ENCODE measurements around a stretch of chr2.

GRCh38 chr2:120740782-120741238 lies 5.1 kb downstream of the GLI2 start:
- RRBS, result no CpG with 5 or more reads among the region's 15 CpGs

DNA sequence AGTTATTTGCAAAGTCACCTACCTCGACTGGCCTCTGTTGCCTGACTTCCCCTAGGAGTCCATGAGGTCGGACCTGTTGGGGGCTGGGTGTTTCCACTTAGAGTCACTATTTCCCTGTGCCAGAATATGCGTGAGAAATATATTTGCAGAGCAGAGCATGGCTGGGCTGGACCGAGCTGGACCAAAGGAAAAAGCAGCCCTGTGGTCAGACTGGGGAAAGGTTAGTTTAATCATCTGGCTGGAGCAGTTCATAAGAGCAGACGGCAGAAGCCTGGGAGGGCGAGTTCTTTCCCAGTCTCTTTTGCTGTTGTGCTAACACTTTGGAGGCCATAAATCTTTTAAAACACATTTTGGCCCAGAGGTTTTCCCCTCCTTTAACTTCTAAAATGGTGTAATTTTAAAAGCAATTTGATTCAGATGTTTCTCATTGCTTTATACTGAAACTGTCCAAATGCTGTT lies 66.5 kb downstream of the GLI2 start:
- RRBS, result no CpG with 5 or more reads among the region's 6 CpGs

DNA sequence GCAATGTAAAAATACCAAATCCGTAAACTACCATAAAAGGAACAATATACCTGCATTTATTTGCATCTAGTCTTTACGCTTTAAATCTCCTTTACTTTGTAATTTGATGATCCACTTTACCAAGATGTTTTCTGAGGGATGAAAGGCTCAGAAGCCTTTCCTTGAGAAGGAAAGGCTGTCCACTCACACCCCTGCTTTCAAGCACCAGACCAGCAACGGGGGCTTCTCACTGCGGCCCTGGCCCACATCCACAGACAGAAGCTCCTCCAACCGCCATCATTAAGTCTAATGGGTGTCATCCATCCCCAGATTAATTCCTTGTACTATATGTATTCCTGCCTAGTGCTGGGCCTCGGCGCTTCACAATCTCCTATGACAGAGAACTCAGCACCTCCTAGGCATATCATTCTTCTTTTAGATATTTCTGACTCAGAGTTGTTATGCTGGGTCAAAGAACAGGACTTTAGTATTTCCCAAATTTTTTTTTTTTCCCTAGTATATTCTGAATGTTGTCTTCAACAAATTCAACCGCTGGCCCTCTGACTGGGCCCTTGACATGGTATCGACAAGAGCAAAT lies 83.1 kb upstream of the TFCP2L1 start:
- RRBS, result no CpG with 5 or more reads among the region's 9 CpGs

DNA sequence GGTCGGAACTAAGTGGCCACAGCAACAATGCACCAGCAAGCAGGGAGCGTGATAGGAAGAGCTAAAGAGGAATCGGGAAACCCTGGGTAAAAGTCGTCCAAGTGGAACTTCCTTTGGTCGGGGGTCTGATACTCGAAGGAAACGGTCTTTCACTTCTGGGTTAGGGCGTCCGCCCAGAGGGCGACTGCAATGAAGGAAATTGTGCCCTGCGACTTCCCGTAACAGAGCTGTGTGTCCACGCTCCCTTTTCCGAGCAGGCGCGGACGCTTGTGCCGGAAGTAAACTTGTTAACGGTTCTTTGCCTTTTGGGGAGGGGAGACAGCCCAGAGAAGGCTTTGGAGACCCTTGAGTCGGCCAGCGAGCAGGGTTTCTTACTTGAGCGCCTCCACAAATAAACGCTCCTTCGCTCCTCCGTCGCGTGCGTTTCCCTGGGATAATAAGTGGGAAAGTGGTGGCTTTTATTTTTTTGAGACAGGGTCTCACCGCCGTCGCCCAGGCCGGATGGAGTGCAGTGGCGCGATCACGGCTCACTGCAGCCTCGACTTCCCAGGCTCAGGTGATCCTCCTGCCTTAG lies 651 bp upstream of the CLASP1 start:
- RRBS, result no CpG with 5 or more reads among the region's 36 CpGs

GRCh38 chr2:126665808-126666200 lies 9.8 kb downstream of the GYPC start:
- RRBS, result no CpG with 5 or more reads among the region's 7 CpGs

DNA sequence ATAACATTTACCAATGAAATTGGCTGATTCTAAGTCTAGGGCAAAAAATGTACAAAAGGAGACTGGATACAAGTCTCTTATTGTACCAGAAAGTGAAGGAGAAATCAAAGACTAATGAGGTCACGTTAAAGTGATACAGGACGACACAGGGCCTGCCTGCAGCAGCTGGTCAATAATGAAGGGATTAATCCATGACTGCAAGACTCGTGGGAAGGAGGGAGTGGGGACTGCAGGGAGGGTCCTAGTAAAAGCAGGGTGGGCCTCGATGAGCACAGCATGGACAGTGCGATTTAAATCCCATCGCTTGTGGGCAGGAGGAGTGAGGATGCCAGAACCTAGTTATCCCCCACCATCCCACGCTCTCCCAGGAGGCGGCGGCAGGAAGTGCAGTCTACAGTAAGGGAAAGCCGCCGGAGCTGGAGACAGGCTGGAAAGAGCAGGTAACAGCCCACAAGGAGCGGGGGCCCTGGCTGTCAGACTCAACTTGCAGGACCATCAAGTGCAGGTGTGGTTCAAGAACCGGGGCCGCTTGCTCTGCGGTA lies 82.4 kb downstream of the BIN1 start:
- RRBS, result 4% methylated on average over 4 of the region's 15 CpGs

- RRBS, result 79% methylated on average over 11 of the region's 20 CpGs
These were observed 54.7 kb downstream of the BIN1 start for GRCh38 chr2:127052165-127052733.

DNA sequence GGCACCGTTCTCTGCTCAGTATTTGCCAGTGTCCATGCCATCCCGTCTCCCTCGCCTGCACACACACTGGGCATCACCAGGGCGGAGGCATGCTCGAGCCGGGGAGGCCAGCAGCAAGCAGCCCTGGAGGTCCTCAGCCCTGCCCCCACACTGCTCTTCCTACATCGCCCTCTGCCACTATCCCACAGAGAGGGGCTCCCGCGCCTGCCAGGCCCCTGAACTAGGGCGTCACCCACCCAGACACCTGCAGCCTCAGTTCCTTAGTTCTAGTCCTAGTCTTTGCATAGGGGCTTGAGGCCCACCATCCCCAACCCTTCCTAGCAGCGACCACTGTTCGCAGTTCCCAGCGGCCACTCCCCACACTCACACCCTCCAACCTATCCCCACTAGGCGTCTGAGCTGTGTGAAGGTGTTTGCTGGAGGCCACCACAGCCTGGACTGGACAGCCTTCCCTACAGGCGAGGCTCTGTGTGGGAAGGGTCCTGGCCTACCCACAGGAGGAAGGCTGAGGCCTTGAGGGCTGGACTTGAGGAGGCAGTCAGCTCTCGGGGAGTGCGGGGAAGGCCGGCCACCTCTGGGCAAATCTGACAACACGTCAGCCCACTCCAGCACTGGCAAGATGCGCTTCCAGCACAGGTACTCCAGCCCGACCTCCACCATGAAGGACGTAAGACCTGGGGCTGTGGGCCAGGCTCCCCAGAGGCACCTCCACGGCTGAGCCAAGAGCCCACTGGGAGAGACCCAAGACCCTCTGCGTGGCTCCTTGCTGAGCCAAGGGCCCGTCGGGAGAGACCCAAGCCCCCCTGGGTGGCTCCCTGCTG lies 50.6 kb downstream of the BIN1 start:
- RRBS, result no CpG with 5 or more reads among the region's 26 CpGs

- RRBS, result 91% methylated on average over 2 of the region's 22 CpGs
These were observed 47.8 kb downstream of the BIN1 start for GRCh38 chr2:127058877-127059829.

DNA sequence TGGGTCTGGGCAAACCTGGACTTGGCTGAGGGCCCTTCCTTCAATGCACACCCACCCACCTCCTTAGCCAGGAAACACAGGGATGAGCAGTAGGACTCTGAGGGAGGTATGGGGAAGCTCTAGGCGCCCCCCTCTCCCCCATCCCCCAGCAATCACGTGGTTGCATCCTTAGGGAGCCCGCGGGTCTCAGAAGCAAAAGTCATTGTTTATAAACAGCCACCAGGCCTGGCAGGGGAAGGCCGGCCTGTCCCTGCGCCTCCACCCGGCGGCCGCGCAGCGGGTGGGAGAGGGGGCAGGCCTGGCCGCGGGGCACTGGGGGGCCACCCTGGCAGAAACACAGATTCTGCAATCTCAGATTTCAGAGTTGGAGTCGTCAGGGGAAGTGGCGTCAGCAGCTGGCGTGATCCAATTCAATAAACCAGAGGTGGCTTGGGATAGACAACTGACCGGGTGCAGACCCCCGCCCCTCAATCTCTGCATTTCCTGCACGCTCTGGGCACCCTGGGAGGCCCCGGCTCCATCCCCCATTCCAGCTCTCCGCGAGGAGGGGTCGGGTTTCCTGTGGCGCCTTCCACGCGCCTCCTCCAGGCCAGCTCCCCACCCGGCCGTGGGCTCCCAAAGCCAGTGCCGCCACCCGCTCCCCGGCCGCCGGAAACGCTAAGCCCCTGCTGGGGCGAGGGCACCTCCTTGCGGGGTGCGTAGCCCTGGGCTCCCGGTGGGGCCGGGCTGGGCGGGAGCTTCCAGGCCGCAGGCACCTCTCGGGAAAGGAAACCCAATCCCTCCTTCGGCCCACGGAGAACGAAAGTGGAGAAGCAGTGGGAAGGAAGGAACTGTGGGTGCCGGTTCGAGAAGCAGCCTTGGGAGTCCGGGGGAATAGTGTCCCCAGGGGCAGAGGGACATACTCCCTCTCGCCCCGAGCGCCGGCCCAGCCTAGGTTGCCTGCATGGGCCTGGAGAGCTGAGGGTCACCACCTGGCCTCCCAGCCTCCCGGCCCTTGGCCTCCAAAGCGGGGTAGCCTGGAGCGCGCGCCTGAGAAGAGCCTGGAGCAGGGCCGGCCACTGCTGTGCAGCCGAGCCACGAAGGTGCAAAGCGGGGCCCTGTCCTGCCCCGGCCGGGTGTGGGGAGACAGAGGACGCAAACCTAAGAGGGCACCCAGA lies 1.0 kb downstream of the BIN1 start:
- RRBS, result 2% methylated on average over 36 of the region's 64 CpGs

DNA sequence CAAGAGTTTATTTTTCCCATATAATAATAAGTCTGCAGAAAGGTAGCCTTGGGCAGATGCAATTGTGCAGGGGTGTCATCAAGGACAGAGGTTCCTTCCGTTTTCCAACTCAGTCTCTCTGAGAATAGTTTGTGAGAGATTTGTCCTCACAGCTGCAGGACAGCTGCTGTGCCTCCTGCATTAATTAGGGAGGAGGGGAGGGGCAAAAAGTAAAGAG lies 21.3 kb upstream of the BIN1 start:
- RRBS, result no CpG with 5 or more reads among the region's 1 CpG

DNA sequence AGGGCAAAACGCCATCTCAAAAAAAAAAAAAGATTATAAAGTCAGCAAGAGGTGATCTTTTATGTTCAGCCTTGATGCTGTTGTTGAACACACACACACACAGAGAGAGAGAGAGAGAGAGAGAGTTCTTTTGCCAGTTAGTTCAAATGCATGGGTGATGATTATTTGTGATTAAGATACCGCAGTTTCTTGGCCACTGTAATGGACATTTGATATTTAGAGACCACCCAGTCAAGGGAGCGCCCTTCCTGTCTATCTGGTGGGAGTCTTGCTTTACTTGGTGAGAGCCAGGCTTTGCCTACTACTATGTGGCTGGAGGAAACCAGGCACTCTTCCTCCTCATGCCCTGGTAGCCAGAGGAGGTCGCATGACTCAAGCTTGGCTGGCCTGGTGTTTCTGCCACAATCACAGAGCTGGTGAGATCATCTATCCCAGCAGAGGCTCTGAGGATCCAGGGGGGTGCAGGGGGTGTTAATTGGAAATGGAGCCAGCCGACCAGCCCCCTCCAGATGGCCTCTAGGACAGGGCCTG lies 46.6 kb upstream of the BIN1 start:
- RRBS, result no CpG with 5 or more reads among the region's 5 CpGs

GRCh38 chr2:127351586-127352266 lies 36.0 kb downstream of the MAP3K2 start:
- RRBS, result no CpG with 5 or more reads among the region's 8 CpGs

- RRBS, result 1% methylated on average over 12 of the region's 28 CpGs
These were observed 270 bp upstream of the MAP3K2 start for GRCh38 chr2:127388084-127388406.

DNA sequence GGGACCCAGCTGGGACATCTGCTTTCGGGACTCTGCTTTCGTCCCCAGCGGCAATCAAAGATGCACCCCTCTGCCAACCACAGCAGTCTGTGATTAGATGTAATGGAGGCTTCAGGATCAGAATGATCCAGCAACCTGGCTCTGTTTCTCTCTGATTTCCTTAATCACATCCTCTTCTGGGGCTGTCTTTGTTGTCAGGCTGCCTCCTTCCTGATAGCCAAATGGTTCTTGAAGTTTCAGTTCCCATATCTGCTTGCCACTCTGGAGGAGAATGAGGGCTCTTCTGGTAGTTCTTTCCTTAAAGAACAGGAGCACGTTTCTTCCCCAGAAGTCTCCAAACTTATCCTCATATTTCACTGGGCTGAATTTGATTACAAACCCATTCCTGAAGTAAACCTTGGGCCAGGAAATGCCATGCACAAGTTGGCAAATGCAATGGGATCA lies 13.5 kb upstream of the PROC start:
- RRBS, result no CpG with 5 or more reads among the region's 4 CpGs

- RRBS, result no CpG with 5 or more reads among the region's 6 CpGs
These were observed 1.7 kb upstream of the PROC start for GRCh38 chr2:127416488-127416964.

DNA sequence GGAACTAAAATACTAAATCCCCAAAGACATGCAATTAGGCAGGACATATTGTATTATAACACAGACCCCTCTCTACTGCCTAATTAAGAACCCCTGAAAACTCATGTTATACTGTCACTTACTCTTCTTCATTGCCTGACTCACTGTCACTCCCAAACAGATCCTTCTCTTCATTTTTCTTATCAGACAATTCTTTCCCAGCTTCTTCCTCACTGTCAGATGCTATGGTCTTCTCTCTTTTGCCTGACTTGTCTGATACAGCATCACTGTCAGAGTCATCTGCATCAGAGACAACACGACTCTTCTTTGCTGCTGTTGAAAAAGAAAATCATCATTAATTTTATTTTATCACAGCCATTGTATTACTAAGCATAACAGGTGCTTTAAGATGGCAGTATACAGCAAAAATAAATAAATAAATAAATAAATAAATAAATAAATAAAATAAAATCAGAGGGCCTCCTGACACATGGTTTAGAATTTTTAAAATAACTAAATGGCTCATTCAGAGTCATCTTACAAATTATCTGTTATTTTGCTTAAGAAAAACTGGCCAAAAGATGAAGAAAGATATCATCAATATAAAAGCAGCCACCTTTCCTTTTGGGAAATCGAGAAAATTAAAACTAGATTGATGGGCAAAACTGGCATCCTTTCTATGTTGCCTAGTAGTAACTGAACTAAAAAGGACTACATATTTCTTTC lies 22.9 kb downstream of the IWS1 start:
- RRBS, result no CpG with 5 or more reads among the region's 2 CpGs

GRCh38 chr2:127631013-127632355 lies 14.5 kb upstream of the GPR17 start:
- RRBS, result 91% methylated on average over 11 of the region's 50 CpGs

DNA sequence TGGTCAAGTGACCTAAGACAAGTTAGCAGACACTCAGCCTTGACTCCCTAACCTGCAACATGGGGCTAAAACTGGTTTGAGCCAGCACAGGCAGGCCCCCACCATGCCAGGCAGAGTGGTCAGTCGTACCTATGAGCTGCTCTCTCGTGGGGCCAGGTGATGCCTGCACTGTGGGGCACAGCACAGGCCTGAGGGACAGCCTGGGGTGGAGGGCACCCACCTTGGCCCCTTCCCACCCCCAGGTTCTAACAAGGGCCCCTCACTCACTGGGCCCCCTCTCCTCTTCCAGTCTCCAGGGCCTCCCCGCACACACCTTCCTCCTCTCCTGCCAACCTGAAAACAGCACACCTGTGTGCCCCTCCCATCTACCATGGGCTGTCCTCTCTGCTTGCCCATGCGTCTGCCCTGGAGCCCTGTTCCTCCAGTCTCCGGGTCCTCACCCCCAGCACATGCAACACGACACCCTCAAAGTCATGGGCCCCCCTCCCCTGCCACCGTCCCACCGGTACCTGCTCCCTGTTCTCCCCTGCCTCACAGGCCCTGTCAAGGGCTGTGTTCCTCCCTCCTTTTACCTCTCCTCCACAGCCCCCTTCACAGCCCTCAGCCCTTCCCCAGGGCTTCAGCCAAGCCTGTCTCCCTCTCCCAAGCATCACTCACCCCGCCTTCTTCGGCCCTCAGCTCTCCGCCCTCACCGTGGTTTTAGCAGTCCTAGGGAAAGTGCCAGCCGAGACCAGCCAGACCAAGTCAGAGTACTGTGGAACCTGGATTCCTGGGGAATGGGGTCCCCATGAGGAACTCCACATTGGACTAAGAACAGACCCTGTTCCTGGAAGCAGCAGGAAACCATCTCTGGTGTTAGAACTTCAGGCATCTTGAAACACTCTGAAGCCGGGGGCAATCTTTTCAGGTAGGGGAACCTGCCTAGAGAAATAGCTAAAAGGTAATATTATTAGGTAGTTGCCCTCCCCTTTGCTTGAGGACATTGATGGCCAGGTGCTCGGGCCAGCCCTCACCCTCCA lies 1.7 kb downstream of the GPR17 start:
- RRBS, result 81% methylated on average over 4 of the region's 15 CpGs

DNA sequence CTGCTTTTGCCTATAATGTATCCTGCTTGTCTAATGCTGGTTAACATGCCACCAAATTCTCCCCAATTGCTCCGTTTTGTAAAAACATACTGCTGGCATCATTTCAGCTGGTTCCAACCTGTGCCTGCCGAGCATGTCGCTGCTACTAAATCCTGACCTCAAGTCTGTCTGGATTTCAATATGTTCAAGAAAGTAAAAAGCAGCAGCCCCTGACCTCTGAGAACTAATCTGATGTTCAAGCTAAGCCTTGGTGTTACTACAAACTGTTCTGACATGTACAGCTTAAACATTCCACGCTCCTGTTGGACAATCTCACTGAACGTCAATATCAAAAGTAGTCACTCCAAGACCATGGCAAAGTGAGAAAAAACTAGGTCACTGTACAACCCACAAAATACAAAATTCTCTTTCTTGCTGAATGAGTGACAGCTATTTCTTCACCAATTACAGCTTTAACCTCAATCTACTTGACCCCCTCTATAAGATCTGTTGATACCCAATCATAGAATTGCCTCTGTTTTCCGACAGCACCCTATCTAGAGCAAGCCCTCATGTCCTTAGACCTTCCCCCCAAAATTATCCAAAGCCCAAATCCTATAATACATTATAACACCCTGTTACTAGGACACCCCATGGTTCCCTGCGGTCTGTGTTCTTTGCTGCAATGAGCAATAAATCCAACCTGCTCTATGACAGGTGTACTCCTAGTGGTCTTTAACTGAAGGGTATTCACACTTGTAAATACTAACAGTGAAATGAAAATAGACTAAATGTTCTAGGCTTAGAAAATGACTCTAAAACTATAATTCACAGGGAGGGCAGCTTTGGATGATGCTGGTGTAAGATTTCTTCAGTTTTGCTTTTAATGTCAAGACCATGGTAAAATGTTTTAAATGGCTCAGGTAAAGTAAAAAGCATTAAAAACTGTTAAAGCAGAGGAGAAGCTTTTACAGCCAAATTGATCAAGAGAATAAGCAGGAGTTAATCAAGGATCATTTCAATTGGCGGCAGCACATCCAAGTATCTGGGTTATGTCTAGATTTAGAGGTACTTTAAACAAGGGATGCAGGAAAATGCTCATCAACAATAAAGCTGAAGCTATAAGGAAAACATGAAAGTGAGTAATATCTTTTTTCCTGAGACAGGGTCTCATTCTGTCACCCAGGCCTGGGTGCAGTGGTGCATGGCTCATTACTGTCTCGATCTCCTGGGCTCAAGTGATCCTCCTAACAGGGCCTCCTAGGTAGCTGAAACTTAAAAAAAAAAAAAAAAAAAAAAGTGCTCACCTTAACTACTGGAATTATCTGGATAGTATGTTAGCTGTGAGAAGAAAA lies 46.8 kb downstream of the SFT2D3 start:
- RRBS, result no CpG with 5 or more reads among the region's 9 CpGs